H9 (cell line): ENCODE results near the gene MRPL47.

- PRO-cap = no peak
Measured at GRCh38 chr3:178820444-178820799, 251.2 kb downstream of the ZMAT3 start.

GRCh38 chr3:179179945-179180784, 32.0 kb downstream of the PIK3CA start:
- PRO-cap = no peak

DNA sequence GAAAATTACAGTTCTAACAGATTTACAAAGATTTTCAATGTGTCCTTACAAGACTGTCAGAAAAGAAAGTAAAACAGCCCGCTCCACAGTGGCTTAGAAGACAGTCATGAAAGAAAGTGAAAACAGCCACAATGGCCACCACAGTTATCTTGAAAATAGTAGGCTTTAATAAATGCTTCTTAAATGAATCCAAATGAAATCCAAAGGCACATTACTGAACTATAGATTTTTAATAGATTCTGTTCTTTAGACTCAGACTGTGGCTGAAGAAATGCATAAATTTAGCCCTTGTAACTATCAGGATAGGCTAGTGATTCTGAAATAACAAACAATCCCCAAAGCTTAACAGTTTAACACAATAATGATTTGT, 6.6 kb upstream of the ZNF639 start:
- PRO-cap = no peak

DNA sequence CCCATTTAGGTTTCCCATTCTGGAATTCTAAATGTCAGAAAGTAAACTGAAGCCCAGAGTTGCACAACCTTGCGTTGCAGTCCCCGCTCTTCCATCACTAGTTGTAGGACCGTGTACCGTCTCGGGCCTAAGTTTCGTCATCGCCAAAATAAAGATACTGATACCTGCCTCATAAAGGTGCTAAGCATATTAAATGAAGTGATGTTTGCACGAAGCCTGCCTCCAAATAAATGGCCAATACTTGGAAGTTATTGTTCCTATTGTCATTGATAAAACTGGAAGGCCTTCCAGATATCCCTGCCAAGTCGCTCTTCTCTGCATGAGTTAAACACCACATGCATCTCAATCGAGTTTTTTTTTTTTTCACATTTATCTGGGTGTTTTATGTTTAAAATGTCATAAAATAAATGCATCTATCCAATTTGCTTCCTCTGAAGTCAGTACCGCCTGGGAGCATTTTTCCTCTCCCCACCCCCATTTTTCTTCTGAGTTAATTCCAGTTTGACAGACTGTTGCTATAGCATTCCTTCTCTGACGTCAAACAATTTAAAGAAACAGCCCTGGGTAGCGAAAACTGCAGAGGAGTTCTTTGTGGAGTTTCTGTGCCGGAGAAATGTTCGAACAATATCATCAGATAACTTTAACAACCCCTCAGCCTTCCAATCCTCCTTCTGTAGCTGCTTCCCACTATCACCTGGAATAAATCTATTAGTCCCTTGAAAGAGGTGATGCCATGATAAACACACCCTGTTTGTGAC, 777 bp upstream of the GNB4 start:
- PRO-cap = no peak

DNA sequence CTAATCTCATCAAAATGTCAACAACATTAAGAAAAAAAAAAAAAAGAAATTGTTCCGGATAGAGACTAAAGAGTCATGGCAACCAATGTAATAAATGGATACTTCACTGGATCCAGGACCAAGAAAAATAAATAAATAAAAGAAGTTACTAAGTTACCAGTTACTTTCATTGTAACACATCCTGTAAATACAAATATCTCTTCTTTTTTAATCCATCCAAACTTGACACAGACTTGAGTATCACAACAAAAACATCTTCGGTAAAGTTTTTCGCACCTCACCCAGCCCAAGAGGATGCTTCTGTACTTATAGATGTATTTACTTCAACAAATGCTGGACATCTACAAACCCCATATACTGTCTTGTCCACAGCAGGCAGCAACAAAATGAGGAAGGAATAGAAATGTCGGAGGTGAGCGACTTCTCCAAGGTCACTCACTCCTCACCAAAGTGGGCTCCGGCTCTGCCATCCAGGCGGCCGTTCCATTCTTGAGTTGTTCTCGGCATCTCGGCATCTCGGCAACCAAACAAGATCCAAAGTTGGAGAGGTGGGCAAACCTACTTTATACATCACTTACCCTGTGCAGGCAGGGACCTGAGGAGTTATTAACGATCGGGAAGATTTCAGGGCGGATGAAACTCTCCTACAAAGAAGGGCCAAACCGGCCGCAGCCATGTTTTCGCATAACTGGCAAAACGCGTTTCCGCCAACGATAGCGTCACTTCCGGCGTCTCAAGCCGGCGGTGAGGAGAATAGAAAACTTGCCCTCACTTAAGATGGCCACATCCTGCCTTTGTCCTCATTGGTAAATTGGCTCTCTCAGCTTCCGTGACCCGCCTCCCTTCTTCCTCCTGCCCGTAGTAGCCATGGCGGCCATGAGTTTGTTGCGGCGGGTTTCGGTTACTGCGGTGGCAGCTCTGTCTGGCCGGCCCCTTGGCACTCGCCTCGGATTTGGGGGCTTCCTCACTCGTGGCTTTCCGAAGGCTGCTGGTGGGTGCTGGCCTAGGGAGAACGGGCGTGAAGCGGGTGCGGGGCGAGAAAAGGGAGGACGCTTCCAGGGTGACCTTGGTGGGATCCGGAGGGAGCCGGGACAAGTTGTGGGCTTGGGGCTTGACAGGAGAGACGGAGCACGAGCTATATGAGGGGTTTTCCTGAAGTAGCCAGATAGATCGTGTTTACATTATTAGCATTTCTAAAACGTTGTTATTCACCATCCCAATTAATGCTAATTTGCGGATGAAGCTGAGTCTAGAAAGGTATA, at the start of gene MRPL47:
Gene MRPL47, minus strand, starts transcription at position 690 of the 1,262 bp plus-strand sequence.
- PRO-cap = bidirectional peak, plus-strand start at position 448 of the sequence, minus-strand start at position 496 of the sequence; bidirectional peak, plus-strand start at position 868 of the sequence, minus-strand start at position 690 of the sequence; bidirectional peak, plus-strand start at position 1,094 of the sequence, minus-strand start at position 1,113 of the sequence

DNA sequence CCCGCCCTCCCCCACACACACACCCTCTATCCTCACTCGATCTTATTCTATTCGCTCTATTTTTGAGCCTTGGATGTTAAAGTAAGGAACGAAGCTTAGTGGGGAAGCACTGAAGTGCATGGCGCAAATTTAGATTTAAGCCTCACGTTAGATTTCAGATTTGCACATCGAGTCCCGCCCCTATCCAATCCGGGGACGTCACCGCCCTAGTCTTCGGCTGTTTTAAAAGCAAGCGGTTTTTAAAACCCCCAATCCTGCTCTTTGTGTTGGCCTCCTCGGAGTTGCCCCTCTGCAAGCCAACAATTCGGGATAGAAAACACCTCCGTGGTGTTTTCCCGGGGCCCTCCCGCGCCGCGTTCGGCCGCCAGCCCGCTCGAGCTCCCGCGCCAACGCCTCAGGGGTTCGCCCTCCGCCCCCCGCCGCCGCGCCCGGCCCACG, 334 bp upstream of the USP13 start:
- PRO-cap = bidirectional peak, plus-strand start at position 251 of the sequence, minus-strand start at position 259 of the sequence; bidirectional peak, plus-strand start outside the sequence, minus-strand start at position 396 of the sequence

GRCh38 chr3:179721290-179721657, 68.4 kb downstream of the USP13 start:
- PRO-cap = no peak

DNA sequence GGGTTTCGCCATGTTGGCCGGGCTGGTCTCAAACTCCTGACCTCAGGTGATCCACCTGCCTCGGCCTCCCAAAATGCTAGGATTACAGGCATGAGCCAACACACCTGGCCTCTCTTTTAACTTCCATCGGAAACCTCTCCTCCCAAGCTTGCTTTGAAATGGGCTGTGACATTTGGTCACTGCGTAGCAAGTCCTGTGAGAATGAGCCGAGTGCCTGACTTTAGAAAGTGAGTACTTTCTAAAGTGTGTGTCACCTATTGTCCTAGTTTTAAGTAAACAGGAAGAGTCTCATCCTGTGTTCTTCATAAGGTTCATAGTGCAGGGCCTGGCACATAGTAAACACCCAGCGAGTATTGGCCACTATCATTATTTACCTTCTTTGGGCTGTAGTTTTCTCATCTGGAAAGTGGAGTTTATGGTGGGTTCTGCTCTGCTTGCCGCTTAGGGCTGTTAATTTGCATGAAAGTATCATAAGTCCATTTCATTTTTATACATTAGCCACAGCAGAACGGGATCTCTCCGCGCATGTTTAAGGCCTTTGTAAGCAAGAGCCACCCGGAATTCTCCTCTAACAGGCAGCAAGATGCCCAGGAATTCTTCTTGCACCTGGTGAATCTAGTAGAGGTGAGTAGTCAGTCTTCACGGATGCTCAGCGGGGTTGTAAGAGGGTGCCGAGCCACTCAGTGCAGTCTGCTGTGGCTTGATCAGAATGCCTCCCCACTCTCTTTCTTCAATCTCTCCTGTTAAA, 87.1 kb downstream of the USP13 start:
- PRO-cap = no peak

- PRO-cap = no peak
Measured at GRCh38 chr3:180607818-180608622, 6.1 kb downstream of the TTC14 start.

GRCh38 chr3:180913686-180913949, 1.1 kb downstream of the FXR1 start:
- PRO-cap = unidirectional peak, minus-strand start at chr3:180913799

DNA sequence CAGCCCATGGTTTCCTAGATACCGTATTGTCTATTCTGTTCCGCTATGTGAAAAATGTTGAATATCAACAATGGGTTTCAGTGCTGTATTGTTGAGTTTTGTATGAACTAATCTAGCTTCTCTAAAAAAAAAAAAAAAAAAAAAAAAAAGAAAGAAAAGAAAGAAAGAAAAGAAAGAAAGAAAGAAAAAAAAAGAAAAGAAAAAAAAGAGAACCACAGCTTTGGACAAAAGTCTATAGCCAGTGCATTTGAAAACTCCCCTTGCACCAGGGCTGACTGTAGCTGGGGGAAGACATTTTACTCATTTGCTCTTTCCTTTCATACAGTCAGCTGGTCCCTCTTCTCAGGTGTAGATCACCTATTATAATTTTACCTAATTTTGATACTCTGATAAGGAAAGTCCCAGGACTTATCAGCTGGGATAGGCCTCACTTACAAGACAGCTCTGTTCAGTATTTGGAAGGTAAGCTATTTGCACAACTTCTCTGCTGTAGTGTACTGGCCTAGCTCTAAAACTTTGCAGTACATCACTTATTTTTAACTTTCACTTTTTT, 101.4 kb upstream of the SOX2 start:
- PRO-cap = no peak

DNA sequence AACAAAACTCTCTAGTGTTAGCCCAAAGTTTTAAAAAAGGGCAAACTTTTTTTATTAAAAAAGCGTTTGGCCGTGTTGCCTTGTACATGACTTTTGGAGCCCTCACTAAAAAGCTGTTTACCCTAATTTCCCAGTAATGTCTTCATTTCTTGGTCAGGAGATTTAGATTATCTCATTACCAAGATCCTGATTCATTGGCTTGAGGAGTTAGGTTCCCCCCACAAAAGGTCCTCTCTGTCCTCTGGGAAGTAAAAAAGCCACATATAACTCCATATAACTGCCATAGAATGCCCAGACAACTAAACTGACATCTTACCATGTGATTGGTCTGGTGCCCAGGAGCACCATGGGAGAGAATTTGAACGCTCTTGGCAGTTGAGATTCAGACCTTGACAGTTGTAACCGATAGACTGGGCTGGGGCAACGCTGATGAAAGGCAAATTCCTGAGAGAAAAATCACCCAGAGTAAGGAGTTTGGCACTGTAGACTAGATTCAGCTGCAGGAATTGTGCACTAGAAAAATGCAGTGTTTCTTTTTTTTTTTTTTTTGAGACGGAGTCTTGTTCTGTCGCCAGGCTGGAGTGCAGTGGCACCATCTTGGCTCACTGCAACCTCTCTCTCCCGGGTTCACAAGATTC, 240.4 kb downstream of the SOX2 start:
- PRO-cap = no peak

DNA sequence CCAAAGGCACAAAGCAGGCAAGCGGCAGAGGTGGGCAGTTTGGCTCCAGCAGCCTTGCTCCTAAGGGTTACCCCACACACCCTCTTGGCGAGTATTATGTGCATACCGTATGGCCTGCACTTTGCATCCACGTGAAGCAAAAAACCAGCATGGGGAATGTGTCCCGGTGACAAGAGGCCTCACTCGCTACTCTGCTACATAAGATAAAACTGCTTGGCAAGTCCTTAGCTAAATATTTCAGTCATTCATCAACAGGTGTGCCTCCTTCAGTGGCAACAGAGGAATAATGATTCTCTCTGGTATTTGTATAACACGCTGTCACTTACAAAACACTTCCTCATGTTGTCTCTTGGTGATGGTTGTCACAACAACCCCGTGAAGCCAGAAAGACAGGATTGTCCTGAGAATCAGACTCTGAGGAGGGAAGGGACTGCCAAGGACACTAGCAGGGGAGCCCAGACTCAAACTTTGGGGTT, 150.7 kb upstream of the ATP11B start:
- PRO-cap = no peak

- PRO-cap = no peak
Measured at GRCh38 chr3:182794616-182794867, 1.2 kb downstream of the ATP11B start.

- PRO-cap = no peak
Measured at GRCh38 chr3:182814277-182814897, 21.1 kb downstream of the ATP11B start.

DNA sequence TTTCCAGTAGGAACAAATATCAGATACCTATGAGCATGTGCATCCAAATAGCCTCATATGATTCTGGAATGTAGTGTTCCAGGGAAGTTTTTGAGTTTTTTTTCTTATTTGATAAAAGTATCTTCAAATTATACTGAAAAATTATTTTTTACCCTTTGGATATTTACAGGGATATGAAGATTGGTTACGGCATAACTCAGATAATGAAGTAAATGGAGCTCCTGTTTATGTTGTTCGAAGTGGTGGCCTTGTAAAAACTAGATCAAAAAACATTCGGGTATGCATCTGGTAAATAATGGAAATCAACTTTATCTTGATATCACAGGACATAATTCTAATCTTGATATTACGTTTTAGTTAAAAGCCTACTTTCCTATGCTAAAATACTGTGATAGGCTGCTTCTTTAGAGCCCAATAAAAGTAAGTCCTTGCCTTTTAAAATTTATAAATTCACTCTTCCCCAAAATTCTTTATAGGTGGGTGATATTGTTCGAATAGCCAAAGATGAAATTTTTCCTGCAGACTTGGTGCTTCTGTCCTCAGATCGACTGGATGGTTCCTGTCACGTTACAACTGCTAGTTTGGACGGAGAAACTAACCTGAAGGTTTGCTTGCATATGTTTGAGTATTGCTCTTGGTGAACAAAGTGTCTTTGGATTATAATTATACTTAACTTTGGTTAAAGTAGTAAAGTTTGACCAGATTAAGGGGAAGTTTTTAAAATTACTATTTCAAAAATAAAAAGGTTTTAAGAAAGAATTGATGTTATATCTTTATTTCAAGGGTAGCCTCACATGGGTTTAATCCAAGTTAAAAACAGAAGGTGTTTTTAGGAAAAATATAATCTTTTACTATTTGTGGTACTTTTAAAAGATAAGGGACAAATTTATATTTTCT, 42.8 kb downstream of the ATP11B start:
- PRO-cap = no peak

GRCh38 chr3:182873790-182874174, 80.5 kb downstream of the ATP11B start:
- PRO-cap = no peak

- PRO-cap = no peak
Measured at GRCh38 chr3:182914307-182915033, 65.9 kb downstream of the DCUN1D1 start.

DNA sequence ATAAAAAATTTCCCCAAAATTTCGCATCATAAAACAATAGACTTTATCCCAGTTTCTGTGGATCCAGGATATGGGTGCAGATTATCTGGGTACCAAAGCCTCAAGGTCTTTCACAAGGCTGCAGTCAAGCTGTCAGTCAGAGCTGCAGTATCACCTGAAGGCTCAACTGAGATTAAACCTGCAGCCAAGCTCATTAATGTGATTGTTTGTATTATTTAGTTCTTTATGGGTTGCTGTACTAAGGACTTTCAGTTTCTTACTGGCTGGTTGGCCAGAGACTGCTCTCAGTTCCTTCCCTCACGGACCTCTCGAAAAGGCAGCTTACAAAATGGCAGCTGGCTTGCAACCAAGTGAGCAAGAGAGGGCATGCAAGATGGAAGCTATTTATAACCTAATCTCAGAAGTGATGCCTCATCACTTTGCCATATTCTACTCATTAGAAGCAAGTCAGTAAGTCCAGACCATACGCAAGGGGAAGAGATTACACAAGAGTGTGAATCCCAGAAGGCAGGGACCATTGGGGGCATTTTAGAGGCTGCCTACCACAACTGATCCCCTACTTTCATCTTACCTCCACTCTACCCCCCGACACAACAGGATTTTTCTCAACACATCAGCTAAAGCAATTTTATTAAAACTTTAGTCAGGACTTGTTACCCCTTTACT, 54.8 kb downstream of the DCUN1D1 start:
- PRO-cap = no peak

DNA sequence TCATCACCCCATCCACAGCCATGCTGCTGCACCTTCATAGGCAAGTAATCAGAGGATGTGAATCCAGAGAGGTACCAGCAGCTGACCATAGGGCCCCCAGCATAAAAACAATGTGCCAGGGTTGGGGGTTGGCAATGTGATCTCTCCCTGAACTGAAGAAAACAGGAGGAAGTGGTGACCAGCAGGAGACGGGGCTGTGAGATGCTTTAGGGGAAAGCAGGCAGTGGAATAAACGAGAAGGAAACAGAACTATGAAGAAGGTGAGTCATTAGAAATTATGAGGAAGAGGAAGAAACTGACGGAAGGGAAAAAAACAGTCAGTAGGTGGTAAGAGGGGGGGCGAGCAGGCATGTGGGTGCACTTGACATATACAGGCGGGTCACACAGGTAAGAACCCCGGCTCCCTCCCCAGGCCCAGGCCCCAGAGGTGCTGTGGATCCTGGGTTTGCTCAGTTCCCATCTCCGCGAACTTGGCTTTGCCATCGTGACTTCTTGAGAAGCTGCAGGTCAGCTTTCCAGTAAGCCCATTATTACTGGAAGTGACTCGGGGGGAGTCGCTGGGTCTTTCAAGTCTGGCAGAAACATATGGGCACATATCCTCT, 42.1 kb upstream of the B3GNT5 start:
- PRO-cap = no peak